Pericardium (tissue), 1 donor: ENCODE data around the genes PTGIS and B4GALT5.

DNA sequence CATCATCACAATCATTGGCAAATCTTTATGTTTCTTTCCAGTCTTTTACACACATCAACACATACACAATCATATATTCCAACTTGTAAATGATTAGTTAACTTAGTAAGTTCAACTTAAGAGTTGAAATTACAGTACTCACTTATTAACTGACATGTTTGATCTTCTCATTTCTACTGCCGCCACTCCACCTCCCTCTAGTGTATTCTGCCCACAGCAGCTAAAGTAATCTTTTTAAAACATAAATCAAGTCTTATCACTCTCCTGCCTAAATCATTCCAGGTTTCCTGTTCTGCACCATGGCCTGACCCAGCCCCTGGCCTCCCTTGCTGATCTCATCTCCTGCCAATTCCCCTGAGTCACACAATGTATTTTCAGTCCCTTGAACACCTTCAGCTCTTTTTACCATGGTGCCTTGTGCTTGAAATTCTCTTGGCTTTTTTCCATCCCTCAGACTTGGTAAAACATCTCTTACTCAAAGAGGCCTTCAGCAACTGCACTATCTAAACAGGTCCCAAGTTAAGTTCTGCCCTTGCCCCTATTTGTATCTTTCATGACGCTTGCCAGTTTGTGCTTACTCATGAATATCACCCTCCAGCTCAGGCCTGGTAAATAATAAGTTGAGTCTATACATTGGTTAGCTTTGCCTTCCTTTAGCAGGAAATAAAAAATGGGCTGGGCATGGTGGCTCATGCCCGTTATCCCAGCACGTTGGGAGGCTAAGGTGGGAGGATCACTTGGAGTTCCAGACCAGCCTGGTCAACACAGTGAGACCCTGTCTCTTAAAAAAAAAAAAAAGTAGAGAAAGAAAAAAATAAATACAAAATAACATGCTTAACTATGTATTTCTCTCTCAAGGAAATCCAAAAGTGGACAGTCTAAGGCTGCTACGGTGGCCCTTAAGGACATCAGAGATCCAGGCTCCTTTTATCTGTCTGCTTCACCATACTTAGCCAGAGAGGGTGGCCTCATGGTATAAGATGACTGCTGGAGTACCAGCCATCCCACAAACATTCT lies 62.1 kb downstream of the ARFGEF2 start:
- RRBS, result no CpG with 5 or more reads among the region's 5 CpGs

- RRBS, result no CpG with 5 or more reads among the region's 3 CpGs
Measured at GRCh38 chr20:49349757-49350122, 71.9 kb upstream of the ZNFX1 start.

DNA sequence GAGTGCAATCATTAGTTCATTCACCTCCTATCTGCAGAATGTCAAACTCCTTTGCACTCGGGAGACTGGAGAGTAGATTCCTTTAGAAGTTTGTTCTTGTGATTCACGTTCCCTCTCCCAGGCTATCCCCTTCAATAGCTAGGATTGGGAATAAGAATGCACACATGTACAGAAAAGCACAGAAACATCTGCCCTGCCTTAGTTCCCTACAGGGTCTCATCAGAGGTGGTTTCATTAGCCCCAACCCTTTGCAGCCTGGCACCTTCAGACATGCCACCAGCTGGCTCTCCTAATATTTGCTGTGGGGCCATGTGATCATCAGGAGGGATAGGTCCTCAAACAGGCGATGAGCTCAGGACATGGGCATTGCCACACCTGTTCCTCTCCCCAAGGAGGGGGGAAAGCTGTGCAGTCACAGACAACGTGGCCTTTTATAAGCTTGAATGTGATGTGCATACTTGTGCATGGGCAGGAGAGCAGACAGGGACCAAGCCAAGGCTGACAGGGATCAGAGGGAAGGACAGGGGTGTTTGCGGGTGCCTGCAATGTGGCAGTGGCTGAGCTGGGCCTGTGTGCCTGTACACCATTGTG lies 78.7 kb upstream of the ZNFX1 start:
- RRBS, result no CpG with 5 or more reads among the region's 5 CpGs

DNA sequence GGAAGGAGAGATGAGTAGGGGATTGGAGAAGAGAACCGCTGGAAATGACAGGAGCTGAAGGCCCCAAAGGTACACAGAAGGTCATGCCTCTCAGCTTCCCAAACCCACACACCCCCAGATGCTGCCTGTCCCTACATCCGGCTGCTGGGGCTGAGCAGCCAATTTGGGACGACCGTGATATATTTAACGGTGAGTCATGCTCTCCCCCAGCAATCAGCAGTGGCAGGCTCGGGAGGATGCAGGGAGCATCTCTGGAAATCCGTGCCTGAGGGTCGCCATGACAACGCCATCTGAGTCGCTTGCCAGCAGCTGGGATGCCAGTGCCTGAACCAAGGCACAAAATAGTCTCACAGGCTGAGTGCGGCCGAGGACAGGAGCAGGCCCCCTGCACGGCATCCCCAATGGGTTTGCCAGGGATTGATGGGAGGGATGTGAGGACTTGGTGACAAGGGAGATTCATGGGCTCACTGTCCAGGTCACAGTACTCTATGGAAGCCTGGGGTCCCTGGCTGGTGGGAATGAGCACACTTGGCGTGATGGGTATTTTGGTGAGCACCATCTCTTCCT lies 57.9 kb downstream of the KCNB1 start:
- RRBS, result no CpG with 5 or more reads among the region's 14 CpGs

GRCh38 chr20:49426342-49426919 lies 56.0 kb downstream of the KCNB1 start:
- RRBS, result no CpG with 5 or more reads among the region's 7 CpGs

GRCh38 chr20:49567795-49569053 lies at the start of gene PTGIS:
TSS of gene PTGIS (minus strand) at chr20:49568137.
- RRBS, result 7% methylated on average over 6 of the region's 65 CpGs

GRCh38 chr20:49594079-49594923 lies 26.4 kb upstream of the PTGIS start:
- RRBS, result no CpG with 5 or more reads among the region's 12 CpGs

GRCh38 chr20:49596219-49596727 lies 28.3 kb upstream of the PTGIS start:
- RRBS, result no CpG with 5 or more reads among the region's 7 CpGs

- RRBS, result no CpG with 5 or more reads among the region's 8 CpGs
Measured at GRCh38 chr20:49604334-49604911, 36.5 kb upstream of the PTGIS start.

GRCh38 chr20:49610682-49610968 lies 42.7 kb upstream of the PTGIS start:
- RRBS, result no CpG with 5 or more reads among the region's 6 CpGs

GRCh38 chr20:49615523-49616241 lies 47.7 kb upstream of the PTGIS start:
- RRBS, result no CpG with 5 or more reads among the region's 15 CpGs

DNA sequence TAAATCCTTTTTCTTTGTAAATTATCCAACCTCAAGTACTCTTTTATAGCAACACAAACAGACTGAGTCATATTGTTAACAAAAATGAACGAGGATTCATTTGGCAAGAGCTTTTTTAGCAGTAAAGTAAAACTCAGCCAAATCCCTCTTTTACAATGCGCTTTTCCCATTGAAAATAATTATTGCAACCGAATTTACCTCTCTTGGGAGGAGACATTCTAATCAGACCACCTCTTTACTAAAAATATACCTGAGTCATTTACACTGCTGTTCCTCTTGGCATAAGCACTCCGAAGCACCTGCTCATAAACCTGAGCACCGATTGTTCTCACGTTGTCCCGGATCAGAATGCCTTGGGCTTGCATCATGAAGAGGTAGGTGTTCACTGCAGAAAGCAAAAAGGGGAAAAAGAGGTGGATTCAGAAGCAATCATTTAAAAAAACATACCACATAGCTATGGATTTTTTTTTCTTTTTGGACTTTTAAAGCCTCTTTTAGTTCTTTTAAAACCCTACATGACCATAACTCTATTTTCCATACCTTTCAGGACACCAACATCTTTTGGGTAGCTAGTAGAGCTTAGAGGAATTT lies 57.3 kb downstream of the B4GALT5 start:
- RRBS, result no CpG with 5 or more reads among the region's 7 CpGs

- RRBS, result no CpG with 5 or more reads among the region's 13 CpGs
Measured at GRCh38 chr20:49668396-49669009, 45.2 kb downstream of the B4GALT5 start.

GRCh38 chr20:49713817-49714297 lies at the start of gene B4GALT5:
TSS of gene B4GALT5 (minus strand) at chr20:49713878.
- RRBS, result 1% methylated on average over 20 of the region's 54 CpGs

- RRBS, result no CpG with 5 or more reads among the region's 3 CpGs
Measured at GRCh38 chr20:49766087-49766737, 46.4 kb upstream of the SLC9A8 start.

GRCh38 chr20:49794337-49794839 lies 18.2 kb upstream of the SLC9A8 start:
- RRBS, result no CpG with 5 or more reads among the region's 6 CpGs

DNA sequence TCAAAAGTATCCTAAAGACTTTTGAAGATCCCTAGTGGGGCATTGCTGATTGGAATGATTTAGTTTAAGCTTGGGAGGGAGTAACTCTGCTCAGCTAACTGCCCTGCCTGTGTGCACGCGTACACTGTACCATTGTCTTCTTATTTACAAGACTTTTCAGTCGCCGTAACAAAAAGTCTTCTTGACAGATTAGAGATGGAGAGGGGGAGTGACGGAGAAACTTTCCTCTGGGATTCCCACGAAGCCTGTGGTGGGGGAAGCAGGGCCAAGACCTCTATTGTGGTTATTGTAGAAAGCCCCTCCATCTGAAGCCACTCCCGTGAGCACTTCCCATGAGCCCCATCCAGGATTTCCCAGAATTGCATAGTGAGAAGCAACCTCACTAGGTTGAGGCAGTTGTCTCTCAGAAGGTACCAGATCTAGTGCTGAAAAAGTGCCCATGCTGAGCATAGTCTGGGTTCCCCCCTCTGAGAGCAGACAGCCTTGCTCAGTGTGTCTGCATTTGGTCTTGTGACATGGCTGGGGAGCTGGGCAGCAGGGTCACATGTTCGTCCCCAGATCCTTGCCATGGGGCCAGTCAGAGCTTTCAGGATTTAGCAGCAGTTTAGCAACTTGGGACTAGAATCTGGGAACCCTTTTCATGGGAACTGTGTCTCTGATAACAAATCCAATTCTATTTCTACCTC lies 38.5 kb downstream of the SLC9A8 start:
- RRBS, result no CpG with 5 or more reads among the region's 8 CpGs

DNA sequence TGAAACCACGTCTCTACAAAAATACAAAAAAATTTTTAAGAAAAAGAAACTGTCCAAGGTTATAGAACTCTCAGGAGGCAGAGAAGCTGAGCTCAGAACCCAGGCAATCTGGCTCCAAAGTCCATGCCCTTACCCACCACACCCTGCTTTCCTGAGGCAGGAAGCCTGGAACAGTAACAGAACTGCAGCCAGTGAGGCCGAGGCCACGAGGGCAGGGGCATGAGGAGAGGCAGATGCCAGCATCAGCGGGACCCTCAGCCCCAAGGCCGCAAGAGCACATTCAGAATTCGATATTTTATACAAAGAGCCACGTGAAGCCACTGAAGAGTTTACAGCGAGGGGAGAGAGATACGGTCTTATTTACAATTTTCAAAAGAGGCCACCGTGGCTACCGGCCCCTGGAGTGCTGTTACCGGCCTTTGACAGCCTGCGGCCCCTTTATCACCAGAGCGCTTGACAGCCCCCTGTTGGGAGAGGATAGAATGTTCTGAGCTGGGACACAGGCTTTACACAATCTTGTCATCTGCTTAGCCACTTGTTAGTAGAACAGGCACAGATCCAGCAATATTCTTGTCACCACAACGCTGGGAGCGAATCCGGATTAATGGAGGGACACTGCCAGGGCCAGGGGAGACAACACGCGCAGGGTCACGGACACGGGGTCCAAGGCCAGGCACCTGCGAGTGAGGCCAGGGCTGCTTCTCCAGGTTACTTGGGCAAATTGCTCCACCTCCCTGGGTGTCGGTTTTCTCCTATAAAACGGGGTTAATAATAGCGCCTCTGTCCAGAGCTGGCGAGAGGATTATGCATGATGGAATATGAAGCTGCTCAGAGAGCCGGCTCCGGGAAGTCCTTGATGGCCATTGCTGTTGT lies 5.6 kb downstream of the SPATA2 start:
- RRBS, result no CpG with 5 or more reads among the region's 28 CpGs

DNA sequence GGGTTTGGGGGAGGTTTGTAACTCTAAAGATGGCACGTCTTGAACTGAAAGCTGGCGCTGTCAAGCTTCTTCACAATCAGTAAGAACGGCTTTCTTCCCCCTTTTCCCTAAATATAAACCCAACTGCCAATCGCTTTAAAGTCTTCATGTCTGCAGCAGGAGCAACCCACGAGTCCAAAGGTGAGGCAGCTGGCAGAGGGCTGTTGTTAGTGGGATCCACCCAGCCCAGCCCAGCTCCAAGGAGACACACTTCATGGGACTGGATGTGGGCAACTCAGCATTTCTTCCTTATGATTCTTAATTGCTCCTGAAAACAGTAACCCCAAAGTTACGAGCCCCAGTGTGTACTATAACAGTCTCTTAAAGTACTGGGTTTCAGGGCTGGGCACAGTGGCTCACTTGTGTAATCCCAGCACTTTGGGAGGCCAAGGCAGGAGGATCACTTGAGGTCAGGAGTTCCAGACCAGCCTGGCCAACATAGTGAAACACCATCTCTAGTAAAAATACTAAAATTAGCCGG lies 8.2 kb upstream of the SPATA2 start:
- RRBS, result no CpG with 5 or more reads among the region's 7 CpGs

- RRBS, result 3% methylated on average over 4 of the region's 10 CpGs
Measured at GRCh38 chr20:49928692-49929178, 7.5 kb upstream of the RNF114 start.